Rectum (tissue), 1 donor: ENCODE data around the gene MGLL.

GRCh38 chr3:125373463-125374018, 1.6 kb downstream of the ZNF148 start:
- PRO-cap, result no peak

- PRO-cap, result no peak
Observed at GRCh38 chr3:125404470-125404928, 29.4 kb upstream of the ZNF148 start.

DNA sequence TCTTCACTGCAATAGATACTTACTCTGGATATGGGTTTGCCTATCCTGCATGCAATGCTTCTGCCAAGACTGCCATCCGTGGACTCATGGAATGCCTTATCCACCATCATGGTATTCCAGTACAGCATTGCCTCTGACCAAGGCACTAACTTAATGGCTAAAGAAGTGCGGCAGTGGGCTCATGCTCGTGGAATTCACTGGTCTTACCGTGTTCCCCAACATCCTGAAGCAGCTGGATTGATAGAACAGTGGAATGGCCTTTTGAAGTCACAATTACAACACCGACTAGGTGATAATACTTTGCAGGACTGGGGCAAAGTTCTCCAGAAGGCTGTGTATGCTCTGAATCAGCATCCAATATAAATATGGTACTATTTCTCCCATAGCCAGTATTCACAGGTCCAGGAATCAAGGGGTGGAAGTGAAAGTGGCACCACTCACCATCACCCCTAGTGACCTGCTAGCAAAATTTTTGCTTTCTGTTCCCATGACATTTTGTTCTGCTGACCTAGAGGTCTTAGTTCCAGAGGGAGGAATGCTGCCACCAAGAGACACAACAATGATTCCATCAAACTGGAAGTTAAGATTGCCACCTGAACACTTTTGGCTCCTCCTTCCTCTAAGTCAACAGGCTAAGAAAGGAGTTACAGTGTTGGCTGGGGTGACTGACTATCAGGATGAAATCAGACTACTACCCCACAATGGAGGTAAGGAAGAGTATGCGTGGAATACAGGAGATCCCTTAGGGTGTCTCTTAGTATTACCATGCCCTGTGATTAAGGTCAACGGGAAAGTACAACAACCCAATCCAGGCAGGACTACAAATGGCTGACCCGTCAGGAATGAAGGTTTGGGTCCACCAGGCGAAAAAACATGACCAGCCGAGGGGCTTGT, 22.4 kb upstream of the OSBPL11 start:
- PRO-cap, result no peak

GRCh38 chr3:125915224-125915630, 53.8 kb upstream of the ROPN1B start:
- PRO-cap, result no peak

GRCh38 chr3:125957787-125959082, 10.7 kb upstream of the ROPN1B start:
- PRO-cap, result no peak

GRCh38 chr3:126014105-126014535, 45.1 kb downstream of the ROPN1B start:
- PRO-cap, result unidirectional peak, plus-strand start at chr3:126014358

DNA sequence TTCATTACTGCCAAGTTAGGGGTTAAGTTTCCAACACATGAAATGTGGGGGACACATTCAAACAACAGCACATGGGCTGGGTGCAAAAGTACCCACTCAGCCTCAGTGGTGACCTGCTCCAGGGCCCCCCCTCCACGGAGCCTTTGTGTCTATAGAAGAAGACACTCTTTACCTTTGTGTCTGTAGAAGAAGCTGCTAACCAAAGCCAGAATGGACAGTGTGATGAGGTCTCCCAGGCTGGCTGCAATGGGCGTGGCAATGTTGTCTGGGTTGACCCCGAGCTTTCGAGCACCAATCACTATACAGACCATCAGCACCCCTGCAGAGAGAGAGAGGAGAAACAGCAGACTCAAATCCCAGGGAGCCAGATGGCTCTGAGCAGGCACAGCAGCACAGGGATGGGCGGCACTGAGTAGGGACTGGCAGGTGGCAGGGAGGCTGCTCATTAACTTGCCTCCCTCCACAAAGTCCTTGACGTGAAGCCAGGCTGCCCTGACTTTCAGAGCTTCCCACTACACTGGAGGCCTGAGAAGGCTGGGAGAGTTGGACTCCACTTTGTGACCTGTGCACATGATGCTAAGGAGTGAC, 53.7 kb downstream of the ROPN1B start:
- PRO-cap, result no peak

- PRO-cap, result no peak
Observed at GRCh38 chr3:126184514-126185101, 4.2 kb upstream of the ALDH1L1 start.

DNA sequence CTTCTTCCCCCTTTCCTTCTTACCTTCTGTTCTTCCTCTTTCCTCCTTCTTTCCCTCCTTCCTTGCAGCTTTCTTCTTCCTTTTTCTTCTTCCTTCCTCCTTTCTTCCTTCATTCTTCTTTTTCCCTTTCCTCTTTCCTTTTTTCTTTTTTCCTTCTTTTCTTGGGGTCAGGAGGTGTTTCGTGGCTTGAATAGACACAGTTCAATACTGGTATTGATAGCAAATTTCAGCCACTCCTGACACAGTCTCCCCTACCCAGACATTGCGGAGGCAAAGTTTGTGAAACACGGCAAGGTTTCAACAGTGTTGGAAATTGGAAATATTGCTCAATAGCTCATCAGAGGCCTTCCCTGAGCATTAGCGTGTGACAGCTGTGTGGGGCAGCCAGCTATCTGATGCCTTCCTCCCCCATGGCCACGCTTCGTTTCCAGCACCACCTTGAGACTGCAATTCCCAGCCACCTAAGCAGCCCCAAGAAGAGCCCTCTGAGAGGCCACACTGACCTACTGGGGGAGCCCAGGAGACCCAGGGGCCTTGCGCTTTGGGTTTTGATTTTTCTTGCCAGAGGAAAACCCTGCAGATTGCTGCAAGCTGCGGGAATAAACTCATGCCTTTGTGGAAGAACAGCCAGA, 82.2 kb downstream of the KLF15 start:
- PRO-cap, result no peak

DNA sequence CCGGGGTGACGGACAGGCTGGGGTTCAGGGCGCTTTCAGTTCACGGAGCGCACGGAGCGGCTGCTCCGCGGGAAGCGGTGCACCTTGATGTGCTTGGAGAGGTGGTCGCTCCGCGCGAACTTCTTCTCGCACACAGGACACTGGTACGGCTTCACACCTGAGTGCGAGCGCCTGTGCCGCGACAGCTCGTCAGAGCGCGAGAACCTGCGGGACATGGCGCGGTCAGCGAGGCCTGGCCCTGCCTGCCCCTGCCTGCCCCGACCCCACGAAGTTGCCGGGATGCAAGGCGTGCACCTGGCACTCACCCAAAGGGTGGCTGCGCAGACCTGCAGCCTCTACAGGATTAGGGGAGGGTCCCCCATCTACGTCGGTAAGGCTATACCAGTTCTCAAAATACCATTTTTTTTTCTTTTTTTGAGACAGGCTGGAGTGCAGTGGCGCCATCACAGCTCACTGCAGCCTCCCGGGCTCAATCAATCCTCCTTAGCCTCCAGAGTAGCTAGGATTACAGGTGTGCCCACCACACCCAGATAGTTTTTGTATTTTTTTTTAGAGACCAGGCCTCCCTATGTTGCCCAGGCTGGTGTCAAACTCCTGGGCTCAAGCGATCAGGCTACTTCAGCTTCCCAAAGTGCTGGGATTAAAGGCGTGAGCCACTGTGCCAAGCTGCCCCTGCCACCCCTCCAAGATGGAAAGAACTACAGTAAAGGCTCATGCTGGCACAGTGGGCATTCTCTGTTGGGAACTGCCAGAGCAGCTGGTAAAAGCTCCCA, 13.3 kb downstream of the KLF15 start:
- PRO-cap, result no peak

GRCh38 chr3:126373920-126374683, 16.9 kb upstream of the KLF15 start:
- PRO-cap, result no peak

GRCh38 chr3:126395048-126395316, 273 bp downstream of the CFAP100 start:
- PRO-cap, result no peak

DNA sequence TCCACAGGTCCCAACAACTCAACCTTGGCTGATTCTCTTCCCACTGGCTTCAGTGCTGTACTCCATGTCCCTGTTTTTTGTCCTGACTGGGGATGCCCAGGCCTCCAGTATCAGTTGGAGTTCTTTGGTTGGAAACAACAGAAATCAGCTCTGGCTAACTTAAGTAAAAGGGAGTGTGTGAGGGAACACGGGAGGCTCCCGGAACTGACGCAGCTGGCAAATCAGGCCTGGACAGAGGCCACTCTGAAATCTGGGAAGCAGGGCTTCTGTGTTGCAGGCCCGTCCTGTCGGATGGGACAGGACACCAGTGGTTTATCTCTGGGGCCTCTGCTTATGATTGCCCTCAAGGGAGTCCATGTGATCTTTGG, 124.2 kb downstream of the CHCHD6 start:
- PRO-cap, result no peak

DNA sequence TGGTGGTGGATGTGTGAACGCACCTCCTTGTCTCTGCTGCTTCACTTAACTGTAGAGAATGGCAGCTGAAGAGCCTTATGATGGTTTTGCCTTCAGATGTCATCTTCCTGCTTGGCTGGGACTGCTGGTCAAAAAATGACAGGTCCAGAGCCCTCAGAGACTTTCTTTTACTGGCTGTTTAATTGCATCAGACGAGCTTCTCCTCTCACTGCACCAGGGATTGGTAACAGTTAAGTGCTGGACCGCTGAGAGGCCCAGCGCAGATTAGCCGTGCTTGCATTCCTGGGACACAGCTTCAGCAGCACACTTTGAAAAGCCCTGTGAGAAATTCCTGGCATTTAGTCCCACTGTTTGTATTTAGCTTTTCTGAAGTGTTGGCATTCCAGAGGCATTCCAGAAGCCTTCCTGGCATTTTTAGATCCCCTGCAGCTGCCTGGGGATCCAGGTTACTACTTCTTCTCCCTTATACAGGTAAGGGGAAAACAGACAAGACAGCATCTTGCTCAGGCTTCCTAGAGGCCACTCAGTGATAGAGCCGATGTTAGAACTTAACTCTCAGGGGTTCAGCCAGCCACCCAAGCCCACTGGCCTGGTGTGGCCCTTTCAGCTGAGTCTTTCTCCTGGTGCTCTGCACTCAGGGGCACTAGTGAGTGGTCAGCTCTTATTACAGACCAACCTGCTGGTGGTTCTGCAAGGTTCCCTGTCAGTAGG, 132.2 kb upstream of the PLXNA1 start:
- PRO-cap, result no peak

DNA sequence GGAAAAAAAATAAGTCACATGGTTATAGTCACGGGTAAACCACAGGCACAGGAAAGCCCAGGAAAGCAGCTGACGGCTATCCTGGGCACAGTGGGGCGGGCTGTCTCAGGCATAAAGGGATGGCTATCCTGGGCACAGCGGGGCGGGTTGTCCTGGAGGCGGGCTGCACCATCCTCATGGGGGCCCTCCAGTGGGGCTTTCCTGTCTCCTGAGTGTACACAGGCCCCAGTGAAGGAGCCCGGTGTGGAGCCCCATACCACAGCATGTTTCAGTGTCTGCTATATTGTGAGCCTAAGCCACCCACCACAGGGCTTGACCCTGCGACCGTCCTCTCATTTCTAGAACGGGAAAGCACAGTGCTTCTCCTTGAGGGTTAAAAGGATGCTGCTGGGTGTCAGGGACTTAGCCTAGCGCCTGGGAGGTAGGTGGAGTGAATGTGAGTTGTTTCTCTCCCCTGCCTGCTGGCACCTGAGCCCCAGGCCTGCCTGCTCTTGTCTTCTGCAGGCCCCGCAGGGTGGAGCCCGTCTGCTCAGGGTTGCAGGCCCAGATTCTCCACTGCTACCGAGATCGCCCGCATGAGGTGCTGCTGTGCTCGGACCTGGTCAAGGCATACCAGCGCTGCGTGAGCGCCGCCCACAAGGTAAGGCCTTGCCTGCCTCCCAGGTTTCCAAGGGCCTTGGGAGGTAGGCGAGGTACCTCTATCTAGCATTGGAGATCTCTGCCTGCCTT, 25.8 kb upstream of the PLXNA1 start:
- PRO-cap, result no peak

GRCh38 chr3:127786797-127788074, 35.1 kb downstream of the MGLL start:
- PRO-cap, result unidirectional peak, plus-strand start at chr3:127787487

- PRO-cap, result no peak
Observed at GRCh38 chr3:127791044-127791455, 31.3 kb downstream of the MGLL start.

DNA sequence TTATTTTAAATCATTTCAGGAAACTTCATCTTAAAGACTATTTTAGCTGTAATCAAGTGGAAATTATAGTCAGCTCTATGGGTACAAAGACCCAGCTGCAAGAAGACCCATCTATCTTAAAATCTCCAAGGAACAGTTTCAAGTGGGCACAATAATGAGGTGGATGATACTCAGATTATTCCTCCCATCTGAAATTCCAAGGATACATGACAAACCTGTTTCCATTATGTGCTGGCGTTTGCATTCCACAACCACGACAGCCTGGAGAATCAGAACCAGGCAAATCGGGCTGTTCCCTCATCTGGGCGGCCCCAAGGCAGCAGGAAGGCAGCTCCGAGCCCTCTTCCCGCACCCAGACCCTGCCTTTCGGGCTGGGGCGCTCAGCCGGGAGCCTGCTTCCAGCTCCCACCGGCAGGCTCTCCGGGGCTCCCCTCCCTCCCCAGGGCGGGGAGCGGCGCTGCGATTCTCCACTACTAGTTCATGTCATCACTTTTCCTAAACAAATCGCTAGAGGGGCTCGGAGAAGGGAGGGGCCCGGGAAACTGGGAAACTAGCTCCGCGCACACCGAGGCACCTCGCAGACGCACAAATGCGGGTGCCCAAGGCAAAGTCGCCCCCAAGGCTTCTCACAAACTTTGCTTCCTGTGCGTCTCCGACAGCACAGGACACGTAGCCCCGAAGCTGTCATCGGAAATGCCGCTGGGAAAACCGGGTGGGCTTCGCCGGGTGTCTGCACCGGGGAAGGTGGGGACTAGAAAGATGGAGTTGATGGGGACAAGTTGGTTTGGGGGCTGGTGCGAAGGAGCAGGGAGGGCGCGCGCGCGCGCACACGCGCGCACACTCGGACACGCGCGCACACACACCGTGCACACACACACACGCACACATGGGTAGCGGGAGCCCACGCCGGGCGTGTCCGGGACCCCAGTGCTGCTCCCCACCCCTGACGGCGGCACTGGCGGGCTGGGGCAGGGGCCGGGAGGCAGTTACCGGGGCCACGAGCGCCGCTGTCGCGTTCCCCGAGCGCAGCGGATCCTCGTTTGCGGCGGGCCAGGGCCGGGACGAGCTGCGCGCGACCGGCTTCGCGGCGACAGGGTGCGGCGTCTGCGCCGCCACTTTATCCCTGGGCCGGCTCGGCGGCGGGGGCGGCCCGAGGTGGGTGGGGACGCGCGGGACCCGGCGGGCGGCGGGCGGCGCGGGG, at the start of gene MGLL:
MGLL (minus strand) TSS at position 422 of the 1,201 bp plus-strand sequence.
- PRO-cap, result bidirectional peak, plus-strand start at position 300 of the sequence, minus-strand start at position 263 of the sequence; bidirectional peak, plus-strand start at position 553 of the sequence, minus-strand start at position 422 of the sequence; bidirectional peak, plus-strand start at position 580 of the sequence, minus-strand start at position 667 of the sequence; bidirectional peak, plus-strand start at position 955 of the sequence, minus-strand start at position 957 of the sequence; bidirectional peak, plus-strand start outside the sequence, minus-strand start at position 1,092 of the sequence

DNA sequence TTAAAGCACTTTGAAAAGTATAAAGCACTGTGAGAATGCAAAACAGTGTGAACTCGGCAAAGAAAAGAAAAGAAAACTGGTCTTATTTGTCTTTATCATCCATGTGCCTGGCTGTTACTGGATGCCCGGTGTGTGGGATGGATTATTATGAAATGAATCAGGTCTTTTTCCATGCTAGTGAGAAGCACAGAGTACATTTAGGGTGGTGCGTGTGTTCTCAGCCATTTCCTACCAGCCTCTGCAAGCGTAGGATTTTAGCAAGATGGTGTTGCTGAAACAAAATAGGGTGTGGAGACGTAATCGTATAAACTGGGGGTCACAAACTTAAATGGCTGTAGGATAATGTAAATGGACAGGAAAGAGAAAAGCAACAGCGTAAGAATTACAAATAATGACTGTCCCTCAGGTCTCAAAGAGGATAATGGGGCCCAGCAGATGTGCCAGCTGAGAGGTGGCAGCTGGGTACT, 1.1 kb downstream of the KBTBD12 start:
- PRO-cap, result unidirectional peak, minus-strand start at position 68 of the sequence; unidirectional peak, minus-strand start at position 240 of the sequence

DNA sequence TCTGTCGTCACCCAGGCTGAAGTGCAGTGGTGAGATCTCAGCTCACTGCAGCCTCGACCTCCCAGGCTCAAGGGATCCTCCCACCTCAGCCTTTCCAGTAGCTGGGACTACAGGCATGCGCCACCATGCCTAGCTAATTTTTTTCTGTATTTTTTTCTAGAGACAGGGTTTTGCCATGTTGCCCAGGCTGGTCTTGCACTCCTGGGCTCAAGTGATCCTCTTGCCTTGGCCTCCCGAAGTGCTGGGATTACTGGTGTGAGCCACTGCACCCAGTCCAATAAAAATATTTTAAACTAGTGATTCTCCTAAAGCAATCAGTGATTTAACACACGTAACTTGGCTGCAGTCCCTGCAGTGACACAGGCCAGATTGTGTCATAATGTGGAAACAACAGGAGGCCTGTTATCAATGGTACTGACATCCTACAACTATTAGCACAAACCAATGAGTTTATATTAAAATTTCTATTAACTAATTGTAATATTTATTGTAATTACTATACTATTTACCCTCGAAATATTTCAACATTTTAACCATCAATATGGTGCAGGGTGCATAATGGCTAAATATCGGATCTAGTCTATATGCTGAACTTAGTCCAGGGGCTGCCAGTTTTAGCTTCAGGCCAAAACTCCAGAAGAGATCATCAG, 1.7 kb upstream of the SEC61A1 start:
- PRO-cap, result no peak